ENCODE measurements around a stretch of chr1.

GRCh38 chr1:210234012-210234651 lies 1.5 kb downstream of the SERTAD4 start:
- PRO-cap, 2 experiments: peak in 1 of 2 experiments; most common plus-strand start chr1:210234117 (in 1); most common minus-strand start chr1:210234084 (in 1)

DNA sequence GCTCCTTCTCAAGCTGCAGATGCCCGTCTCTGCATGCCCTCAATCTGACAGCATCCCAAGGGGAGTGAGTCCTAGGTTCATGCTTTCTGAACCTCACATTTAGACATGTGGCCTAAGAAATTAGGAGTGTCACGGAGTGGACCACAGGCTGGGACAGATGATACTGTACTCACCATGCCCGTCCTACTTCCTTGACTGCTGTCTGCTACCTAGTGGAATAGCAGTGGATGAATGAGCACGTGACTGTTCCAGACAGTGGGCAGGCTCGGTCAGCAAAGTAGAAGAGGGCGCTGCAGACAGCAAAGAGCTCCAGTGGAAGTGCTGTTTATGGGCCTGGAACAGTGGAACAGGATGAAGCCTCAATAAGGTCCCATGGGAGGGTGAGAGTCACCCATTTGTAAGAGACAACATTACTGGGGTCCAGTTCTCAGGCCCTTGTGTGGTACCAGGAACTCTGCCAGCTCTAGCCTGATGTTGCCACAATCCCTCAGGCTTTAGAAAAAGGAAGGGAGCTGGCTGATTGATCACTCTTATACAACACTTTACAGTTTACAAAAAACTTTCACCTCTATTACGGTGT lies 25.4 kb downstream of the SERTAD4 start:
- PRO-cap, 2 experiments: no peak in any of the 2 experiments

DNA sequence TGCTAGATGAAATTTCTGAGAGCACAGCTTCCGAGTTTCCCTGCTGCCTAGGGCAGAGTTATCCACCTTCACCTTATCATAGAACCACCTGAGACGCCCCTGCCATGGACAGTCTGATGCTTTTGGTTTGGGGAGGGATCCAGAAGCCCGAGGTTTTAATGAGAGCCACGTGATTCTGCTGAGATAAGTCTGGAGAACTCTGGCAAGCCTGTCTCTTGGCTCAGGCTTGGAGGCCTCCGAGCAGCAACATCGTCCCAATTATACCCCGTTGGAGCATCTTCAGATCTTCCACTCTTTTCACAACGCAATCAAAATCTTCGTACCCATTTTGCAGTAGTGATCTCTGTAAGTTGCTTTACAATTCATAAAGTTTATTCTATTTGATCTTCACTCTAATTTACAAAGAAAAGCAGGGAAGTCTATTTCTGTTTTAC lies 645 bp upstream of the HHAT start:
- PRO-cap, 2 experiments: no peak in any of the 2 experiments

DNA sequence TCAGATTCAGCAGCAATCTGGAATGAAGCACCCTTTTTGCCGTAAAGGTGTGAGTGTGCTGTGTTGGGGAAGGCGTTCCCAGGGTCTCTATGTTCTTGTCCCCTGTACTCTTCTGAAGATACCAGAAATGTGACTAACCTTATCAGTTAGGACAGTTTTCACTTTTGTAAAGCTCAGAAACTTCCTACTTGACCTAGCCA lies 34.2 kb downstream of the HHAT start:
- PRO-cap, 2 experiments: peak in 1 of 2 experiments; most common minus-strand start position 97 of the sequence (in 1)

GRCh38 chr1:210446449-210446838 lies 117.7 kb downstream of the HHAT start:
- PRO-cap, 2 experiments: peak in 1 of 2 experiments; most common plus-strand start chr1:210446650 (in 1)

- PRO-cap, 2 experiments: no peak in any of the 2 experiments
These were observed 75.8 kb downstream of the RD3 start for GRCh38 chr1:211415988-211416690.

GRCh38 chr1:211416691-211417491 lies 75.1 kb downstream of the RD3 start:
- PRO-cap, 2 experiments: no peak in any of the 2 experiments

GRCh38 chr1:211548538-211549518 lies 30.1 kb downstream of the SLC30A1 start:
- PRO-cap, 2 experiments: peak in 1 of 2 experiments; most common minus-strand start chr1:211549176 (in 1)

DNA sequence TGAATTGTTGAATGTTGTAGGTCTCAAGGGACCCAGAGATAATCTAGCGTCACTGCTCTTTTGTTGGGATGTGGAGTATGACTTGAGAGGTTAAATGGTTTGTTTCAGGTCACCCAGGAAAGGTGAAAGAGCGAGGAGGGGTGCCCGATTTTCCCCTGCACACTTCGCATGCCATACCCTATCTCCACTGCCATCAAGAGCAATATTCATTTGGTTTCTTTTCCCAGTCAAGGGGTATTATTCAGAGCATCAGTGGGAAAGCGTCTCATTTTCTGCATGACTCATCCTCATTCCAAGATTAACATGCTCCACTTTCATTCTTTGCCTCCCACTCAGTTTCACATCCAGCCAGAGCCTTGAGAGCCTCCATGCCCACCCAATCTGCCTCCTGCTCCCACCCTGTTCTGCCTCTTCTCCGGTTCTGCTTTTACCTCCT lies 13.2 kb upstream of the SLC30A1 start:
- PRO-cap, 2 experiments: no peak in any of the 2 experiments

- PRO-cap, 2 experiments: no peak in any of the 2 experiments
These were observed 32.2 kb upstream of the SLC30A1 start for GRCh38 chr1:211611118-211611685.

DNA sequence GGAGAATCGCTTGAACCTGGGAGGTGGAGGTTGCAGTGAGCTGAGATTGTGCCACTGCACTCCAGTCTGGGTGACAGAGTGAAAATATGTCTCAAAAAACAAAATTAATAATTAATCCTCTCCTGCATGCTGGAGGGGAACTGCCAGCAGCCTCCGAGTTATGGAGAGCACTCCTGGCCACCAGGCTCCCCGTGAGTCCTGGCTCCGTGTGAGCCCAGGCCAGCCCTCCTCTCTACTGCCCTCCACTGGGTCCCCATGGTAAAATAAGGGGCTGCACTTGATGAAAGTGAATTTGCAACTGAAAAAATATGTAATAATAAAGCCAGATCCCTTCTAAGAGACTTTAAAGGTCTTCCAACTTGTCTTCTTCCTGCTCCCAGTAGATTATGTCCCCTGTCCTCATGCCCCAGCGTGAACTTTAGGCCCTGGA lies 26.4 kb downstream of the NEK2 start:
- PRO-cap, 2 experiments: no peak in any of the 2 experiments

GRCh38 chr1:211746431-211746776 lies 71.0 kb upstream of the NEK2 start:
- PRO-cap, 2 experiments: no peak in any of the 2 experiments

- PRO-cap, 2 experiments: no peak in any of the 2 experiments
These were observed 71.4 kb upstream of the NEK2 start for GRCh38 chr1:211746777-211747187.

DNA sequence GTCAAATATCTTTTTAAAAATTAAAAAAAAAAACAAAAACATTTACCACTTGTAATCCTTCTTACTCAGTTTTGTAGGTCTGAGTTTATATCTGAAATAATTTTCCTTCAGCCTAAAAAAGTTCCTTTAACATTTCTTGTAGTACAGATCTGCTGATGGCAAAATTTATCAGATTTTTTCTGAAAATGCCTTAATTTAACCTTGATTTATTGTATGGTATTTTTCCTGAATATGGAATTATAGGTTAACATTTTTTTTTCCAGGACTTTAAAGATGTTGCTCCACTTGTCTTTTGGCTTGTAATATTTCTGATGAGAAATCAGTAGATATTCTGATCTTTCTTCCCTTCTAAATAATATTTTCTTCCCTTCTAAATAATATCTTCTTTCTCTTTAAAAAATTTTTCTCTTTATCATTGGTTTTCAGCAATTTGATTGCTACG lies 77.3 kb downstream of the INTS7 start:
- PRO-cap, 2 experiments: no peak in any of the 2 experiments

GRCh38 chr1:212036159-212036634 lies 649 bp downstream of the DTL start:
- PRO-cap, 2 experiments: no peak in any of the 2 experiments

GRCh38 chr1:212147264-212148159 lies 112.0 kb downstream of the DTL start:
- PRO-cap, 2 experiments: no peak in any of the 2 experiments

GRCh38 chr1:212157379-212157827 lies 121.9 kb downstream of the DTL start:
- PRO-cap, 2 experiments: no peak in any of the 2 experiments

- PRO-cap, 2 experiments: no peak in any of the 2 experiments
These were observed 52.9 kb upstream of the PPP2R5A start for GRCh38 chr1:212232231-212232800.

DNA sequence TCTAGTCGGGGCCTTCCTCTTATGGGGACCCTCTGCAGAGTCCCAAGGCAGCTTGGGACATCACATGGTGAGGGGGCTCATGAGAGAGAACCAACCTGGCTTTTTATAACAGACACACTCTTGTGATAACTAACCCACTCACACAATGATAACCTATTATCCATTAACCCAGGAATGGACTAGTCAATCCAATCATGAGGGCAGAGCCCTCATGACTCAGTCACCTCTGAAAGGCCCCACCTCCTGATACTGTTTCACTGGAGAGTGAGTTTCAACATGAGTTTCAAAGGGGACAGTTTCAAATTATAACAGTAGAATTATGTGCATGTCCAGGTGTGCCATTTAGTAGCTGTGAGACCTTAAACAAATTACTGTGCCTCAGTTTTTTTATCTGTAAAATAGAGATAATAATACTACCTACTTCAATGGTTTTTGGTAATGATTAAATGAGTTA lies 47.6 kb upstream of the PPP2R5A start:
- PRO-cap, 2 experiments: no peak in any of the 2 experiments

GRCh38 chr1:212360955-212361850 lies 53.5 kb downstream of the PACC1 start:
- PRO-cap, 2 experiments: no peak in any of the 2 experiments

All from cerebral cortex (tissue), 2 donors.